ENCODE results near the genes GTPBP6 and PPP2R3B.

DNA sequence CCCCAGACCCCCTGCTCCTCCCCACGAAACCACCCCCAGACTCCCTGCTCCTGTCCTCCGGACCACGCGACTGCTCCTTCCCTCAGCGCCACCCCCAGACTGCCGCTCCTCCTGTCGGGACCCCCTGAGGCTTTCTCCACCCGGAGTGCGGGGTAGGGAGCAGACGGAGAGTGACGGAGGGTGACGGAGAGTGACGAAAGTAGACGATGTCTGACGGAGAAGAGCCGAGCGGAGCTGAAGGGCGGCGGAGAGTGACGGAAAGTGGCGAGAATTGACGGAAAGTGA is 267.3 kb upstream of the PLCXD1 start:
- PRO-cap = no peak

DNA sequence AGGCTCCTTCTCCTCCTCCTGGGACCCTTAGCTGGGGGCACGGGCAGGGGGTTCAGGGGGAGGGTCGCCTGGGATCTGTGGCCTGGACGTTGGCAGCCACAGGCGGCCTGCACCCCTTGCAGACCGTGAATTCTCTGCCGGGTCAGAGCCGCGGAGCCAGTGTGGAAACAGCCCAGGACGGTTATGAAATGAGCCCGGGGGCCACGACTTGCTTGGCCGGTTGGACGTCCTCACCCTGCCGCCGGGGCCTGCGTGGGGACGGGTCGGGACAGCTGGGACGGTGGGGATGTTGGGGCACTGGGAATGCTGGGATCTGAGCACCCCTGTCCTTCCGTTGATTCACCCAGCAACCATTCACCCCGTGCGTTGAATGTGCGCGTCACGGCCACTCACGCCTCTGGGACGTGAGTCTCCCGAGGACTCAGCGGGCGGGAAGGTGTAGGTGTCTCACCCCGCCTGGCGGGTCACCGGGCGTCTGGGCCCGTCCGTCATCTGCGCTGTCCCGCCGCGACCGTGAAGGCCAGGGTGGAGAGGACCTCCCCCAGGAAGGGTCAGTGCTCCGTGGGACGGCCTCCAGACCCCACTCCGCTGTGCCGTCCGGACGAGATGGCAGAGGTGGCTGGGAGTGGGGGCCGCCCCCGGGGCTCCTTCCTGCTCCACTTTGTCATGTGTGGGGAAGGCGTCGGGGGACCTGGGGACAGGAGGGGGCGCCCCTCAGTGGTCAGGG is 4.5 kb upstream of the PLCXD1 start:
- PRO-cap = no peak

DNA sequence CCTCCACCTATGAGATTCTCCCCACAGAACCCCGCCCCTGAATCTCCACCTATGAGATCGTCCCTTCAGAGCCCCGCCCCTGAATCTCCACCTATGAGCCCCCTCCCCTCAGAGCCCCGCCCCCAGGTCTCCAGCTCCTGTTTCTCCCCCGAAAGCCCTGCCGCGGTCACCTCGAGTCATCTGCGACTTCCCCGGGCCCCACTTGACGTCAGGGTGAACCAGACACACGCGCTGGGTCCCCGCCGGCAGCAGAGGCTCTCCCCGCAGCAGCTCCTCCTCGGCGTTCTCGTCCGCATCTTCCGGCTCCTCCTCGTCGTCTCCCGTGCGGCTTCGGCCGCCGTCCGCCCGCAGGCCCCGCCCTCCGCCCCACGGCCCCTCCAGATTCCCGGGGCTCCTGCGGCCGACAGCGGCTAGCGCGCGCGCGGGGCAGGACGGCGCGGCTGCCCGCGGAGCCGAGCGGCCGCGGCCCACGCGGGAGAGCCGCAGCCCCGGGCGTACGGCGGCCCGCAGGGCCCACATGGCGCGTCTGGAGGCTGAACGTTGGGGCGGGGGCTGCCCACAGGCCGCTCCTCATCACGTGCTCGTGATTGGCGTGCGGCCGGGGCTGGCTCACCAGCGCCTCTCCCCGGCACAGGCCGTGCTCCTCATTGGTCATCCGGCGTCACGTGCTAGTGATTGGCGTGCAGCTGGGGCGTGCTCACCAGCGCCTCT is at the start of gene GTPBP6:
GTPBP6 (minus strand) TSS at position 528 of the 711 bp plus-strand sequence.
- PRO-cap = bidirectional peak, plus-strand start at position 179 of the sequence, minus-strand start at position 285 of the sequence; bidirectional peak, plus-strand start outside the sequence, minus-strand start at position 528 of the sequence

GRCh38 chrX:368815-369762 is 17.6 kb downstream of the PPP2R3B start:
- PRO-cap = no peak

DNA sequence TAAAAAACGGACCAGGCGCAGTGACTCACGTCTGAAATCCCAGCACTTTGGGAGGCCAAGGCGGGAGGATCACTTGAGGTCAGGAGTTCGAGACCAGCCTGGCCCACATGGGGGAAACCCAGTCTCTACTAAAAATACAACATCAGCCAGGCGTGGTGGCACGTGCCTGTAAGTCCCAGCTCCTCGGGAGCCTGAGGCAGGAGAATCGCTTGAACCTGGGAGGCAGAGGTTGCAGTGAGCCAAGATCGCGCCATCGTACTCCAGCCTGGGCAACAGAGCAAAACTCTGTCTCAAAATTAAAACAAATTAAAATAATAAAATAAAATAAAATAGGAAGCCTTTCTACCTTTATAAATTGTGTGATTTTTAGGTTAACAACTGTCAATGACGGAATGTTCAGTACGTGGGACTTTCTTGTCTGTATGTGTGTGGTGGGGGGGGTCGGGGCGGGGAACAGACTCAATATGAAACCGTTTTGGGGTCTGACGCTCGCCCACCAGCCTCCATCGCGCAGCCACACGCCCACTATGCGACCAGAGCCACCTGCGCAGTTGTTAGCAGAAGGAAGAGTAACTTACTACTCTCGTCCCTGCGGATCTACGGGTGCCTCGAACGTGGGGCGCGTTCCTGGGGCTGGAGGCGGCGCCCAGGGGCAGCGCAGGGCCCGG is 783 bp downstream of the PPP2R3B start:
- PRO-cap = no peak

DNA sequence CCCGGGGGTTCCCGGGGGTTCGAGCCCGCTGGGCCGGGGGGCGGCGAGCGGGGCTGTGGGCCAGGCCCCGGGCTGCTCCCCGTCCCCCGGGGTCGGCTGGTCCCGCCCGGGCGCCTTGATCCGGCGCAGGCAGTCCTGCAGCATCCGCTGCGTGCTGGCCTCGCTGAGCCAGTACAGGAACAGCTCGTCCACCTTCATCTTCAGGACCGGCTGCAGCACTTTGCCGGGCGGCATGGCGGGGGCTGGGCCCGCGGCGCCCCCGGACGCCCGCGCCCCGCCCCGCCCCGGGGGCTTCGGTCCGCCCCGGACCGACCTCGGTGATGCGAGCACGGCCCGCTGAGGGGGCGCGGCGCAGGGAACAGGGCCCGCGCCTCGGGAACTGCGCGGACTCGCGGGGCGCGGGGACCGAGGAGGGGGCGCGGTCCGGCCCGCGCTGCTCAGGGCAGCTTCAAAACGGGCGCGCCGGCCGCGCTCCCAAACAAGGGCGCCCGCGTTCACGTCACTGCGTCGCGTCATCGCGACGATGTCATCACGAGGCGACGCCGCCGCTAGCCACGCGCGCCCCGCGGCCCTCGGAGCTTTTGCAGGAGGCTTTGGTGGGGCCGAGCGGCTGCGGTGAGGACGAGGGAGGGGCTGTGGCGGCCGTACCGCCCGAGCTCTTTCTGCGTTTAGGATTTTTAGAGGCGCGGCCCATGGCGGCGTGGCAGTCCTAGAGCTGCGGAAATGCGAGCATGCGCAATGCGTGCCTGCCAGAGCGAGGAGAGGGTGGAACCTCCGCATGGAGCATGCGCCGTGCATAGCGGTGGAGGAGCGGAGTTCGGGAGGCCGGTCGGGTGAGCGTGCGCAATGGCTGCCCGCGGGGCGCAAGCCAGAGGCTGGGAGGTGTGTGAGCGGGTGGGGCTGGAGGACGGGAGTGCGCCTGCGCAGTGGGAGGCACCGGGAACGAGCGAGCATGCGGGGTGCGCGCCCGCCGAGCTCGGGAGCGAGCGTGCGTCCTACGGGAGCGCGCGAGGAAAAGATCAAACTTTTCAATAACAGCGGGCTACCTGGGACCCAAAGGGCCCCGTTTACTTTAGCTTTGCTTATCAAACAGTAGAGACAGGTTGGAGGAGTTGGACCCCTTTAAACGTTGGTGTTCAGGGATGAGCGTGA is at the start of gene PPP2R3B:
PPP2R3B (minus strand) TSS at position 450 of the 1,152 bp plus-strand sequence.
- PRO-cap = unidirectional peak, minus-strand start at position 225 of the sequence; bidirectional peak, plus-strand start at position 813 of the sequence, minus-strand start at position 506 of the sequence

DNA sequence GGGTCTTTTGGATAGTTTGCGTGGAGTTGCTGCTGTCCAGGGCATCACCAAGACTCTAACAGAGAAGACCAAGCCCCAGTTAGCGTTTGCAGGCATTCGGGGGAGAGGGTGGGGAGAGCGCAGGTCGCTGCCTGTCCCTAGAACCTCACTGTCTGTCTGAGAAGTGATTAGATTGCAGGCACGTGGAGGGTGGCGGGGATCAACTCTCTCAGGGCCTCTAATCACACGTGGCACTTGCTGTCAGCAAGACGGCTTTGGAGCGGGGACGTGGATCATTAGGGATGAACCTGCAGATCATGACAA is 85.3 kb upstream of the SHOX start:
- PRO-cap = no peak

DNA sequence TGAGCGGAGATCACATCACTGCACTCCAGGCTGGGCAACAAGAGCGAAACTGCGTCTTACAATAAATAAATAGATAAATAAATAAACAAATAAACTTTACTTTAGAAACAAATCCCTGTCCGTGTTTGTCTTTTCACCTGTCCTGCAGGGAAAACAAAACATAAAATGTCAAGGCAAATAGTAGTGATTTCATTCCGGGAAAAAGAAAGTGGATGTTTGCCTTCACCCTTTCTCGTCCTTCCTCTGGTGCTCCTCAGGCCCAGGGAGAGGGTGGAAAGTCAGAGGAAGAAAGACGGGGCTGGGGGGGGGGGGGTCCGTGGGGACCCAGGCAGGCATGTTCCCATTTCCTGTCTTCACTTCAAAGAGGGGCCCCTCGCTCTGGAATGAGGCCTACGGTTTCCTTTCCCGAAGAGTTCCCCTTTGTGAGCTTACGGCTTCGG is 39.9 kb downstream of the SHOX start:
- PRO-cap = no peak

DNA sequence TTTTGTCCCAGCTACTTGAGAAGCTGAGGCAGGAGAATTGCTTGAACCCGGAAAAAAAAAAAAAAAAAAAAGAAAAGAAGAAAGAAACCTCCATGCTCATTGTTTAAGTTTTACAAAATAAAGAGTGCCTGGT is 215 bp downstream of the CRLF2 start:
- PRO-cap = no peak

GRCh38 chrX:1386971-1387493 is 4.9 kb downstream of the SLC25A6 start:
- PRO-cap = no peak

- PRO-cap = no peak
Measured at GRCh38 chrX:1404646-1405239, 12.8 kb upstream of the SLC25A6 start.

DNA sequence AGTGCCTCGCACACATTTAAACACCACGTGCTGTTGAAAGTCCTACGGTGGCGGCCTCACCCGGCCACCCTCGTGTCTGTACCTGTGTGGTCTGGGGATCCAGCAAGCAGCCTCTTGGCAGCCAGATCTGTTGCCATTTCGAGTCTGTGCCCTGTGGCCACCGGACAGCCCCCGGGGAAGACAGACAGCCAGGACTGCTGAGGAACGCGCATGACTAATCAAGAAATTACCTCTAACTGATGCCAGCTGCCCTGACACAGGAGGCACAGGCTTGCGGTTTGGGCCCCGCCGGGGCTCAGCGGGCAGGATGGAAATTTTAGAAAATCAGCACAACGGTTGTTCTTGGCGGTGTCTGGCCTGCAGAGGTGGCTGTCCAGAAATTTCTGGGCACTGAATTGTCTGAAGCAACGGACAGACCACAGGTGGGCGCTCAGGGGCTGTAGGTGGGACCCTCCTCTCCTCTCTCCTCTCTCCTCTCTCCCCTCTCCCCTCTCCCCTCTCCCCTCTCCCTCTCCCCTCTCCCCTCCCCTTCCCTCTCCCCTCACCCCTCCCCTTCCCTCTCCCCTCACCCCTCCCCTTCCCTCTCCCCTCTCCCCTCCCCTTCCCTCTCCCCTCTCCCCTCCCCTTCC is 15.7 kb upstream of the ASMTL start:
- PRO-cap = bidirectional peak, plus-strand start at position 327 of the sequence, minus-strand start at position 88 of the sequence

DNA sequence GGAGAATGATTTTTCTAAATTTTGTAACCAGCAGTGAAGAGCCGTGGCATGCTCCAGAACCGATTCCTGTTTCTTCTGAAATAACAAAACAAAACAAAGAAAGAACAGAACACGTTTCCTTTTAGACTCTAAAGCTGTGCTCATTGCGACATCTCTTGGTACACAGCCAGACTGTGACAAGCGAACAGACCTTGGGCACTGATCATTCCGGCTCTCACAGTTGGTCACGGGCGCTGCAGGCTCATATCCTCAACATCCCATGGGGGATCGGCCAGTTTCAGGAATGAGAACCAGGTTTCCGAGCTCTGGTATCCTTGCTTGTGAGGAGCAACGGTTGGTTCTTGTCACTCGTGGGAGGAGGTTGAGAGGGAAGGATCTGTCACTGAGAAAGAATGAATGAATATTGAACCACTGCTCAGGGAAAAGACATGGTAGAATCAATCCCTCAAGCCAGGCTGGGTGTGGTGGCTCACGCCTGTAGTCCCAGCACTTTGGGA is 485 bp upstream of the P2RY8 start:
- PRO-cap = bidirectional peak, plus-strand start at position 205 of the sequence, minus-strand start at position 94 of the sequence

DNA sequence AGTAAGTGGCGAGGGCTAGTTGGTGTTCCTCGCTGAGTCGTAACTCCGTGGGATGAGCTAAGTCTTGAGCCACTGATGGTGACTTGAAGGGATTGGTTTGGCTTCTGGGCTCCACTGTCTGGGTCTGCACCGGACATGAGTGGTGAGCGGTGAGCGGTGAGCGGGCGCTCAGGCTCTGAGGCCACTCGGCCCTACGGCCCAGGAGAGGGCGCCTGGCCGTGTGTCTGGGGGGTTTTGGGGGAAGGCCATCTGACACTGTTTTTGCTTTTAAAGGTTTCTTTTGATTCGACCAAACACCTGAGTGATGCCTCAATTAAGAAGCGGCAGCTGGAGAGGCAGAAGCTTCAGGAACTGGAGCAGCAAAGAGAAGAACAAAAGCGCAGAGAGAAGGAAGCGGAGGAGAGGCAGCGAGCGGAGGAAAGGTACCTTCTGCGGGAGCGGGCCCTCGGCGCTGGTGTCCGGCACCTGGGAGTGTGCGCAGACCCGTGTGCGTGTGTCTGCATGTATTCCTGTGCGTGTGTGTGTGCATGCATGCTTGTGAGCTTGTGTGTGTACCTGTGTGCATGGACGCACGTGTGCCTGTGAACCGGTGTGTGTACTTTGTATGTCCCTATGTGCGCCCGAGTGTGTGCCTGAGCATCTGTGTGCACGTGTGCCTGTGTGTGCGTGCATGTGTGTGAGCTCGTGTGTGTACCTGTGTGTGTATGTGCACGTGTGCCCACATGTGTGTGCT is 3.9 kb downstream of the AKAP17A start:
- PRO-cap = no peak

DNA sequence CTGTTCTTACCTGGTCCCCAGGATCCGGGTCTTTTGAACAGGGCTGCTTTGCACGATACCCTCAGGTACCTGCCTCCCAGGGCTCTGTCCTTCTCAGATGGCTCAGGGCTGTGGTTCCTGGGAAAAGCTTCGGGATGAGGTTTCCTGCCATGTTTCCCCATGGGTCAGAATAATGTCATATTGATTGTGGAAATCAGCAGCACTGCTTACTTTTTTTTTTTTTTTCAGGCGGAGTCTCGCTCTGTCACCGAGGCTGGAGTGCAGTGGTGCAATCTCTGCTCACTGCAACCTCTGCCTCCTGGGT is 271.9 kb downstream of the ASMT start:
- PRO-cap = no peak

DNA sequence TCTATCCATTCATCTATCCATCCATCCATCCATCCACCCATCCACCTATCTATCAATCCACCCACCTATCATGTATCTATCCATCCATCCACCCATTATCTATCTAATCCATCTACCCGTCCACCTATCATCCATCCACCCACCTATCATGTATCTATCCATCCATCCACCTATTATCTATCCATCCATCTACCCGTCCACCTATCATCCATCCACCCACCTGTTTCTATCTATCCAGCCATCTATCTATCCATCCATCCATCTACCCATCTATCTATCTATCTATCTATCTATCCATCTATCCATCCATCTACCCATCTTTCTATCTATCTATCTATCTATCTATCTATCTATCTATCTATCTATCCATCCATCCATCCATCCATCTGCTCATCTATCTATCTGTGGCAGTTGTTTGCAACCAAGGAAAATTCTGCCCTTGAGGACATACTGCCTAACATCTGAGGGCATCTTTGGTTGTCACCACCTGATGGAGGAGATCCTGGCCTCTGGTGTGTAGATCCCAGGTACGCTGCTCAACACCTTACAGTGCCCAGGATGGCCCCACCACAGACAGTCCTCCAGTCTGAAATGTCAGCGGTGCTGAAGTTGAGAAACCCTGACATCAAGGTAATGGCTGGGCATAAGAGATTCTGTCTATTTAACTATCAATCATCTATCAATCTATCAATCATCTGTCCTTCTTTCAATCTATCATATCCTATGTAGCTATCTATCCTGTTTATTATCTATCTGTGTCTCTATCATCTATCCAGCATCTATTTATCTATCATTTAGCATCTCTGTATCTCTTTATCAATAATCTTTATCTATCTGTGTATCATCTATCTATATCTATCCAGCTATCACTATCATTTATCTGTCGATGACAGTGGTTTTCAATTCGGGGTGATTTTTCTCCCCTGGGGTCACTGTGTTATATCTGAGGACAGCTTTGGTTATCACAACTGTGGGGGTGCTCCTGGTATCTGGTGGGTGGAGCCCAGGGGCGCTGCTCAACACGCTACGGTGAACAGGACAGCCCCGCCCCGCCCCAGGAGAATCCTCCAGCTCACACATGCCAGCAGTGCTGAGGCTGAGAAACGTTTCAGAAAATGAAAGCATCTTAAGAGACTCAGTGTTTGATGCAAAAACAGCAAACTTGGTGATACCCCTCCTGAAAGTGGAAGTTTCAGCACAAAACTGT is 315.8 kb downstream of the DHRSX start:
- PRO-cap = no peak

DNA sequence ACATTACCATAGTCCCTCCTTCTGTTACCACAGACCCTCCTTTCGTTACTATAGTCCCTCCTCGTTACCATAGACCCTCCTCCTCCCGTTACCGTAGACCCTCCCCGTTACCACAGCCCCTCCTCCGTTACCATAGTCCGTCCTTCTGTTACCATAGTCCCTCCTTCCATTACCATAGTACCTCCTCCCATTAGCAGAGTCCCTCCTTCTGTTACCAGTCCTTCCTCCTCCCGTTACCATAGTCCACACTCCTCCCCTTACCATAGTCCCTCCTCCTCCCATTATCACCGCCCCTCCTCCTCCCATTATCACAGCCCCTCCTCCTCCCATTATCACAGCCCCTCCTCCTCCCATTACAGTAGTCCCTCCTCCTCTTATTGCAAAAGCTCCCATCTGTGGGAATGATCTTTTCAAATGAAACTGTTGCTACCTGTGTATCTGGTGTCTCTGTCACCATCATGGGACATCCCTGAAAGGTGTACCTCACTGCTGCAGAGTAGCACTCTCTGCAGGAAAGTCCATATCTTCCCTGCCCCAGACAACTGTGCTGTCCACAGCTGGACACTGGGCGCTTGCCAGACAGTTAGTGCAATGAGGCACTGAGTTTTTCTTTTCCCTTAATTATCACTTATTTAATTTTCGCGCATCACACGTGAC is 129.2 kb downstream of the DHRSX start:
- PRO-cap = no peak

GRCh38 chrX:2472883-2473560 is 27.8 kb downstream of the DHRSX start:
- PRO-cap = no peak

- PRO-cap = no peak
Measured at GRCh38 chrX:2485885-2486448, 14.8 kb downstream of the DHRSX start.

DNA sequence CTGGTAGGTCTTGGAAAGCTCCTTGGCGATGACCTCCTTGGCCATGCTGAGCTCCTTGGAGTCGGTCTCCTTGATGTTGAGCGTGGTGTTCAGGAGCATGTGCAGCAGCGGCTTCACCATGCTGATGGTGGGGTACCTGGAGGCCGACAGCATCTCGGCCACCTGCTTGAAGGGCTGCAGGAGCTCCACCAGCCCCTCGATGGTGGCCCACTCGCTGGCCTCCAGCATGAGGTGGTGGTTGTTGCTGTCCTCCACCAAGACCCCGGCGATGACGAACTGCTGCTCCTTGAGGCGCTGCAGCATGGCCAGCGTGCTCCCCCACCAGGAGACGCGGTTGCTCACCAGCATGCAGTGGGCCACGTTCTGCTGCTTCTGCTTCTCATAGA is 11.4 kb downstream of the DHRSX start:
- PRO-cap = no peak